Left common carotid artery plus branches (tissue), 1 donor: Measurements from ENCODE around the genes ELSPBP1, GRWD1 and NUCB1.

GRCh38 chr19:47702379-47703433, 10.5 kb upstream of the EHD2 start:
- PRO-cap: no peak

GRCh38 chr19:47750615-47751153, 5.3 kb downstream of the NOP53 start:
- PRO-cap: no peak

GRCh38 chr19:47756967-47757797, 11.8 kb downstream of the NOP53 start:
- PRO-cap: no peak

GRCh38 chr19:47865188-47865670, 6.2 kb downstream of the TPRX2 start:
- PRO-cap: no peak

GRCh38 chr19:47994541-47994908, at the start of gene ELSPBP1:
TSS of gene ELSPBP1 (plus strand) at chr19:47994632.
- PRO-cap: no peak

DNA sequence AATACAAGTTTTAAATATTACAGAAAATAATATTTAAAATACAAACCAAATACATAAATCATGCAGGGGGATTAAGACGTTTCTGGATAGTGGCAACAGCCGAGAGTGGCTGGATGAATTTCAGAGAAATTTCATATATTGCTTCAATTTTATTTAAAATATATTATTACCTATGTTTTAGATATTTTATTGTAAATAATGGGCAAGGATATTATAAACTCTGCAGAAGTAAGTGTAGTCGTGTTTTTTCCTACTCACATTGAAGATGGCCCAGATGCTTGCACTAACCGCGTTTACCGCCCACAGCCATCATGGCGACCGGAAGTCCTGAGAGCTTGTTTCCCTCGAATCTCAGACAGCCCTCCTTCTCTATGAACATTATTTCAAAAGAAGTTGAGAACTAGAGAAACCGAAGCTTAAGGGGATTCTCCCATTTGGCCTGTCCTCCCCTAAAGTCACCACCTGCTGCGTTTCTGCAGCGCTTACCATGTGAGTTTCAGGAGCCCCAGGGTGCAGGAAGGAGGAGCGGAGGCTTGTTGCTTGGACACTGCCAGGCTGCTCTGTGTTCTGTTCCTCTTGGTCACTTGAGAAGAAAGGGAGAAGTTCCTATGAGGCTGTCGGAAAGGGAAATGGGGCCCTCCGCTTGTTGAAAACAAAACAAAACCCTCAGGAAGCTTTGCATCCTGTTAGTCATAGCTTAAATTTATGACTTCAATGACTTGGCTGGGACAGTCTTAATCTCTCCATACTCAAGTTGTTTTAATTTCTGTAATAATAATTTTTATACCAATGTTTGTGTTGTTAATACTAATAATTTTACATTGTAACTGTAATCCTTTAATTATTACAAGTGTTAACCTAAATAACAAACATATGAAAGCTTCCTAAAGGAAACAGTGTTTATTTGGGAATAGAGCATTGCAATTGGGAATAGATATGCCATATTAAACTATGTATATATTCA, 6.2 kb downstream of the CARD8 start:
- PRO-cap: no peak

DNA sequence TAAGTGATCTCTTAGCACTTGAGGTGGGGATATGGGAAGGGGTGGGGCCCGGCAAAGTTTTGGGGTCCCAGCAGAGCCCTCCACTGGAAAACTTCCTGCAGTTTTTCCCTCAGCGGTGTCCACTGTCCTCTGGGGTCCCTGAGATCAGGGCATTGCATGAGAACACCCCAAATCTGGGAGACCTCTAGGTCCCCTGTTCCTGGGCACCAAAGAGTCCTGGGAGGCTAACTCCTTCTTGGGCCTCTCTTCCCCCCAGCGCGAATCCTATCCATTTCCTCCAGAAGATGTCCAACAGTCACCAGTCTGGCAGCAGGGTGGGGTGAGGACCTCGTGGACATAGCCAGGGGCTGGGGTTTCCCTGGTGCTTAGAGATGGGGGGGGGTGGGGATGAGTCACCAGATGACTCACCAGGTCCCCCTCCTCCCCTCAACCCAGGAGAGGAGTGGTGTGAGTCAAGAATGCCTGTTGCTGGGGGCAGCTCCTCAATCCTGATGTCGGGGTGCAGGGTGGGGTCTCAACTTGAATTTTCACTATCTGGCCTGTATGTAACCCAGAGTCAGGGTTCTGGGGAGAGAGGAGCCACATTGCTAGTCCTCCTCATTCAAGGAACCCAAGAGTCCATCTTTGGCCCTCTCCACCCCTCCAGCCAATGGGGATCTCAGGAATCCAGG, 518 bp downstream of the EMP3 start:
- PRO-cap: no peak

DNA sequence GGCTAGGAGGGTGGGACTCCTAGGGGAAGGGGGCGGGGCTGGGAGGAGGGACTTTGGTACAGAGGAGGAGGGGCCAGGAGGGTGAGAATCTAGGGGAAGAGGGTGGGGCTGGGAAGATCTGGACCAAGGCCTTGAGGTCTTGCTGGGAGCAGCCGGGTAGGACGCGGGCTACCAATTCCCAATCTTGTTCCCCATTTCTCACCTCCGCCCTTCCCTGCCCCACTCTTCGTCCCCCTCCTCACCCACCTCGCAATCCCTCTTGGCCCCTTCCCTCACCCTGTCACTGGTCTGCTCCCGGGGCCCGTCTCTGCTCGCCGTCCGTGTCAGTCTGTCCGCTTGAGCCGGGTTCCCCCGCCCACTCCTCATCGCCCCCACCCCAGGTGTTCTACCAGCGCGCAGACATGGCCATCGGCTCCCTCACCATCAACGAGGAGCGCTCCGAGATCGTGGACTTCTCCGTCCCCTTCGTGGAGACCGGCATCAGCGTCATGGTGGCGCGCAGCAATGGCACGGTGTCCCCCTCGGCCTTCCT, 22.2 kb downstream of the GRIN2D start:
- PRO-cap: no peak

- PRO-cap: bidirectional peak, plus-strand start at chr19:48445992, minus-strand start at chr19:48445866
Observed at GRCh38 chr19:48445600-48446617, at the start of gene GRWD1. TSS of gene GRWD1 (plus strand) at chr19:48445983.

DNA sequence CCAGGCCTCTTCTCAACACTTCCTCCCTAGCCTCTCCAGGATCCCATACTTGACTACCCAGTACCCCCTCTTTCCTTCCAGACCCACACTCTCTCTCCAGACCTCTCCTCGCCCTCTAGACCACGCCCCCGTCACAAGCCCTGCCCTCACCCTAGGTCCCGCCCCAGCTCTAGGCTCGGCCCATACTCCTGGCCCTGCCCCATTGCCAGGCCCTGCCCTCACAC, 19.0 kb downstream of the LMTK3 start:
- PRO-cap: no peak

DNA sequence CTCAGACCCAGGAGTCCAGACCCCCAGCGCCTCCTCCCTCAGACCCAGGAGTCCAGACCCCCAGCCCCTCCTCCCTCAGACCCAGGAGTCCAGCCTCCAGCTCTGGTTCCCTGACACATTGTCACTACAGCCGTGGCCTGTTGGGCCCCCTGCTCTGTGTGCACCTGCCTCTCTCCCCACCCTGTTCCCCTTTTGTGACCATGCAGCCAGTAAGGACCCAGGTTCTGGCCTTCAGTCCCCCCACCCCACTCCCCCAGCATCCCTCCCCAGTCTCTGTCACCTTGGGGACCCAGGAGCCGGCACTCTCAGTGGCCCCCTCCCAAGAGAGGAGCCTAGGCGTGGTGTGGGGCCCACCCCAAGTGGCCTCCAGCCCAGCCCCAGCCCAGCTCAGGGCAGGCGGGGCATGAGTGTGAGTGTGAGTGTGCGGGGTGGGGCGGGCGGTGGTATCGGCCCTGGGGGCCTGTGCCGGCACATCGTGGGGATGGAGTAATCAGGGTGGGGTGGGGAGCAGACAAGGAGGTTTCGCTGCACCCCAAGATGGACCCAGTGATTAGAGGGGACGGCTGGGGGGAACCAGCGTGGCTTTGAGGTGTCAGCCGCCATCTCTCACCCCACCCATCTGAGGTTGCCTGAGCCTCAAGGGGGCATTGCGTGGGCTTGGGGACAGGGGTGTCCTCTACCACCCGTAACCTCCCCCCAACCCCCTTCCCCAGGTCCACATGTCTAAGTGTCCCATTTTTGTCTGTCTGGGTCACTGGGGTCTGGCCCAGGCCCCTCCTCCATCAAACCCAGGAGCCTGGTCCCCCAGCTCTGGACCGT, 7.1 kb upstream of the SULT2B1 start:
- PRO-cap: no peak

GRCh38 chr19:48568183-48569033, 16.4 kb downstream of the SULT2B1 start:
- PRO-cap: no peak

DNA sequence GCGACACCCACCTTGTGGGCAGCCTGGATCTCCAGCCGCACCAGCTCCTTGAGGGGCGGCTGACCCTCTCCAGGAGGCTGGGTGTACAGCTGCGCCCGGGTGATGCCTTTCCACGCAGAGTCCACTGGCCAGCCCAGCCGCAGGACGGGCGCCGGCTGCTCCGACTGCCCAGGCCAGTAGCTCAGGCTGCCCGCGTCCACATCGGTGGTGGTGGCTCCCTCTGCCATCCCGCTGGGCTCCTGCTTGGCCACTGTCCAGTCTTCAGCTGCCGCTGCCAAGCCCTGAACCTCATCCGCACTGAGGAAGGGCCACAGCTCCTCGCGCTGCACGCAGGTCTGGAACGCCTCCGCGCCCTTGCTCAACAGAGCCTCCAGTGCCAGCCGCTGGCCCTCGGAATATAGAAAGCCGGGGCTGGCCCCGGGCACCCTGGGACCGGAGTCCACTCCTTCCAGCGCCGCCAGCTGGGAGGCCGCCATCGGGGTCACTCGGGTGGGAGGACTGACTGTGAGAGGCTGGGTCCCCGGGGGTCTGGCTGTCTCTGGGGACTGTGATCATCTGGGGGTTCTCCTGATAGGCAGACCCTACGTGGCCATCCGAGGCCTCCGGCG, 1.9 kb downstream of the FAM83E start:
- PRO-cap: no peak

DNA sequence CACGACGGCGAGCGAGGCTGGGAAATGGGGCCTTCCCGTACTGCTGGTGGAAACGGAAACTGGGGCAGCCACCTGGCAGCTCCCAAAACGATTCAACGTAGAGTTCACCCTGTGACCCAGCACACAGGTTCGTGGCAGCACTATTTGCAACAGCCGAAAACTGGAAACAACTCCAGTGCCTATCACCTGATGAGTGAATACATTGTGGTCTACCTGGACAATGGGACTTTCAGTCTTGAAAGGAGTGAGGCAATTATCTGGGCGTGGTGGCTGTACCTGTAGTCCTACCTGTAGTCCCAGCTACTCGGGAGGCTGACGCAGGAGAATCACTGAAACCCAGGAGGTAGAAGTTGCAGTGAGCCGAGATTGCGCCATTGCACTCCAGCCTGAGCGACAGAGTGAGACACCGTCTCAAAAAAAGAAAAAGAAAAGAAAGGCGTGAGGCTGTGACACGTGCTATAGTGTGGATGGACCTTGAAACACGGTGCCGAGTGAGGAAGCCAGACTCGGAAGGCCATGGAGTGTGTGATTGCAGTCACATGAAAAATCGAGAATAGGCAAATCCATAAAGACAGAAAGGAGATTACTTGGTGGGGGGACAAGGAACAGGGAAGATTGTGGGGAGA, 4.0 kb upstream of the NTN5 start:
- PRO-cap: no peak

GRCh38 chr19:48712762-48713625, 6.5 kb downstream of the MAMSTR start:
- PRO-cap: no peak

DNA sequence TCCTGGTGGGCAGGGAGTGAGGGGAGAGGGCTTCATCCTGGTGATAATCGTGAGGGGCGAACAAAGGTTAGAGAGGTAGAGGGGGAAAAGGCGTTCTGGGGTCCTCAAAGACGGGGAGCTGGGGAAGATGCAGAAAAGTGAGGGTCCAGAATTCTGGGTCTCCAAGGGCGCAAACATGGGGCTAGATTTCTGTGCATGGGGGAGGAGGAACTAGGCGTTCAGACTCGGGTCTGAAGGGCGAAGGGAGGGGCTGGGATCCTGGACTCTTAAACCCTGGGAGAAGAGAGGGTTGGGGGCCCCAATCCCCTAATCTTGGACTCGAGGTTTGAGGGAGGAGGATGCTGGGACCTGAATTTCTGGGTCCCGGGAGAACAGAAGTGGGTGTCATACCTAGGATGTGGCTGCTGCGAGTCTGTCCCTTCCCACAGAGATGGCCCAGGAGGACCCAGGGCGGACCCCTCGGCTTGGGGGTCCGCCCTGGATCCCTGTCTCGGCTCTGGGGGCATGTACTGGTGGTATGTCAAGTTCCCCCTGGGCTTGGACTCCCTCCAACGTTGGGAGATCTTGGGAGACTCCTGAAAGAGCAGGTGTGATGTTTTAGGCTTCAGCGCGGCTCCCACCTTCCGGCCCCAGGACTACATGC, 4.5 kb downstream of the MAMSTR start:
- PRO-cap: no peak

DNA sequence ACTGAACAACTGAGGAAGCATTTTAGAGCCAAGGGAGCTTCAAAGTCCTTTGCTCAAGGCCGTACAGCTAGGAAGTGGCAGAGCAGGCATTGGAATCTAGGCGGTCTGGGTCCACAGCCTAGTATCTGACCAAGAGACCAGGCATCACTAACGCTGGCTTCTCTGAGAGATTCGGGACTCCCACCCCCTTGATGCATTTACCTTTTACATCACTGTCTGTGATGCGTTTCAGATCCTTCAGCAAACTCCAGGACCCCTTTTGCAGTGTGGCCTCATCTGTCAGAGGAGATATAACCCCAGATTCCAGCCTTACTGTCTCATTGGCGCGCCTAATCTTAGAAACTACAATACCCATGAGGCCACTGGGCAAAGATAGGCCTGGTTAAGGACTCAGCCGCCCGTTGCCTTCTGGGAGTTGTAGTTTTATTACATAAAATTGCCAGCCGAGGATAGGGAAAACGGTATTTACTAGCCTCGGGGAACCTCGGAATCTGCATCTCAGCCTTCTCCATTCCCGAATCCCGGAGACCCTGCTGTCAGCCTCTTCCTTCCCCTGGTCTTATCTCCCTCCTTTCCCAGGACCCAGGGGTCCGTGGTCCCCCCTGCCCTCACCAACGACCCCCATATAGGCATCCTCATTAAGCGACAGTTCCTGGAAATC, 1.6 kb downstream of the IZUMO1 start:
- PRO-cap: no peak

GRCh38 chr19:48873126-48873649, 967 bp downstream of the PPP1R15A start:
- PRO-cap: no peak

GRCh38 chr19:48895781-48896684, 2.5 kb downstream of the TULP2 start:
- PRO-cap: no peak

DNA sequence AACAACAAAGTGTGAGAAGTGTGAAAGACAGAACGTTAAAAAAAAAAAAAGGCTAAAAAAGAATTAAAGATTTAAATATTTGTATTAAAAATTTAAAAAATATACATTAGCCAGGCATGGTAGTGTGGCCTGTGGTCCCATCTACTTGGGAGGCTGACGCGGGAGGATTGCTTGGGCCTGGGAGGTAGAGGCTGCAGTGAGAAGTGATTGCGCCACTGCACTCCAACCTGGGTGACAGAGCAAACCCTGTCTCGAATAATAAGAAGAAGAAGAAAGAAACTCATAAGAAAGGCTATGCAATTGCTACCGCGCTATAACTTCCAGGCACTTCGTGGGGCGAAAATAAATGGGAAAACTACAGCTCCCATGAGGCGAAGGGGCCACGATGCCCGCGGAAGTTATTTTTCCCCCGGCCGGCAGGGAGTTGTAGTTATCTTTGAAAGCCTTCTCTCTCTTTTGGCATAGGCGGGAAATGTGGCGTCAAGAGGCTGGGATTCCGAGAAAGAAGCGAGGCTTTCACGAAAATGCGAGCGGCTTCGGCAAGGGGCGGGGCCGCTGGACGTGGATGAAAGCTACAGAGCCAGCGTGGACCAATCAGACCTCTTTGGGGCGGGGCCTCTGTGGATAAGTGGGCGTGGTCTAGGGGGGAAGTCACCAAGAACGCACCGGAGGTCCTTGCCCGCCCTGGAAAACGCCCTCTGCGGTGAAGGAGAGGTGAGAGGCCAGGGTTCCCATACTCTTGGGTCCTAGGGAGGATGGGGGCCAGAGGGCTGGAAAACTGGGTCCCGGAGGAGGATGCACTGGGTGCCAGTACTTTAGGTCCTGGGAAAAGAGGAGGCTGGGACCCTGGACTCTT, at the start of gene NUCB1:
NUCB1 (plus strand) TSS at position 654 of the 856 bp plus-strand sequence.
- PRO-cap: bidirectional peak, plus-strand start at position 701 of the sequence, minus-strand start at position 501 of the sequence